Neural progenitor cell (in vitro differentiated cells): ENCODE measurements around the gene SPATA2L.

DNA sequence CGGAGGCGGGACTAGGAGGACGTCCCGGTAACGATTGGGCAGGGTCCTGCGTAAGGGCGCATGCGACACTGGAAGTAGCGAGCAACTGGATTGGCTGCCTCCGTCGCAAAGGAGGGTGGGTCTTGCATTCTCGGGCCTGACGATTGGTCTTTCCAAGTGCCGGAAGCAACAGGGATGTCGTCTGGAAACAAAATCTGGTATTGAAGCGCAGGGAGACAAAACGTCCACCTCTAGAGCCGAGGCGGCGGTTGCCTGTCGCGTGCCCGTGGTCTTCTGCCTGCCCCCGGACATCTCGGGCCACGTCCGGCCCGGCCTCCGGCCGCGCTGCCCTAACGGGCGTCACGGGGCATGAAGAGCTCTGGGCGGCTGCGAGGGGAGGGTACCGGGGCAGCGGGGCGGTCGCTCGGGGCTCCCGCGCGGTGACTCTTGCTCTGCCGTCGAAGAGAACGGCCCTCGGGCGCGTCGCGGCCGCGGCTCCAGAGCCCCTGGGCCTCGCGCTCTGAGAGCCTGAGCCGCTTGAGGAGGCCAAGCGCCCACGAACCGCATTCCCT is 468 bp upstream of the ANKRD11 start:
- RAMPAGE, long total RNA, result no peak

DNA sequence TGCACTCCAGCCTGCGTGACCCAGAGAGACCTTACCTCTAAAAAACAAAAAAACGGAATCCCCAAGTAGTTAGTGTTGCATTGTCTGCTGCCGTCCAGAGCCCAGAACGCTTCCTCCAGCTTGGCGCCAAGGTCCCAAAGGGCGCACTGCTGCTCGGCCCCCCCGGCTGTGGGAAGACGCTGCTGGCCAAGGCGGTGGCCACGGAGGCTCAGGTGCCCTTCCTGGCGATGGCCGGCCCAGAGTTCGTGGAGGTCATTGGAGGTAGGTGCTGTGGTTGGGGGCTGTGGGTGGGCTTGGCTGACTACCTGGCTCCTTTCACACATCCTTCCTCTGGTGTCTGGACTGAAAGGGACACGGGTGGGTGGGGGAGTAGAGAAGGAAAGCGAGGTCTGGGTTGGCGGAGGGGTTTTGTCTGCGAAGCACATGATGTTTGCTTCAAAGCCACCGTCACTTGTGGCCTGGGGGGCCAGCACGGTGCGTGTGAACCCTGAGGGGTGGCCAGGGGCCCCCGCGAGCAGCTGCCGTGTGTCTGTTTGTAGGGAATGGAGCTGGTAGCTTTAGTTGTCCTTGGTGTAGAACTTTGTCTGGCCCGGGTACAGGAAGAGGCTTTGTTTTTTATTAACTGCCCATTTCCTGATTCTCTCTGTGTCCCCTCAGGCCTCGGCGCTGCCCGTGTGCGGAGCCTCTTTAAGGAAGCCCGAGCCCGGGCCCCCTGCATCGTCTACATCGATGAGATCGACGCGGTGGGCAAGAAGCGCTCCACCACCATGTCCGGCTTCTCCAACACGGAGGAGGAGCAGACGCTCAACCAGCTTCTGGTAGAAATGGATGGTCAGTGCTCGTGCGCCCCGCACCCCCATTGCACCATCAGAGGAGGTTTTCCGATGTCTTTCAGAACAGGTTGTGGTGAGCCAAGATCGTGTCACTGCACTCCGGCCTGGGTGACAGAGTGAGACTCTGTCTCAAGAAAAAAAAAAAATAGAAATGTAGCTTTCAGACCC is 23.9 kb downstream of the SPG7 start:
- RAMPAGE, long total RNA, result no peak

- RAMPAGE, long total RNA, result no peak
These were observed 11.2 kb upstream of the DPEP1 start for GRCh38 chr16:89602197-89602748.

- RAMPAGE, long total RNA, result no peak
These were observed at the start of gene SPATA2L for GRCh38 chr16:89701328-89702094. Gene SPATA2L, minus strand, starts transcription at chr16:89701705.

GRCh38 chr16:89711486-89712170 is 9.1 kb downstream of the VPS9D1 start:
- RAMPAGE, long total RNA, result no peak

GRCh38 chr16:89829367-89830293 is 1.4 kb downstream of the SPIRE2 start:
- RAMPAGE, long total RNA, result no peak

- RAMPAGE, long total RNA, result no peak
These were observed 17.6 kb downstream of the DBNDD1 start for GRCh38 chr16:90001483-90002136.

DNA sequence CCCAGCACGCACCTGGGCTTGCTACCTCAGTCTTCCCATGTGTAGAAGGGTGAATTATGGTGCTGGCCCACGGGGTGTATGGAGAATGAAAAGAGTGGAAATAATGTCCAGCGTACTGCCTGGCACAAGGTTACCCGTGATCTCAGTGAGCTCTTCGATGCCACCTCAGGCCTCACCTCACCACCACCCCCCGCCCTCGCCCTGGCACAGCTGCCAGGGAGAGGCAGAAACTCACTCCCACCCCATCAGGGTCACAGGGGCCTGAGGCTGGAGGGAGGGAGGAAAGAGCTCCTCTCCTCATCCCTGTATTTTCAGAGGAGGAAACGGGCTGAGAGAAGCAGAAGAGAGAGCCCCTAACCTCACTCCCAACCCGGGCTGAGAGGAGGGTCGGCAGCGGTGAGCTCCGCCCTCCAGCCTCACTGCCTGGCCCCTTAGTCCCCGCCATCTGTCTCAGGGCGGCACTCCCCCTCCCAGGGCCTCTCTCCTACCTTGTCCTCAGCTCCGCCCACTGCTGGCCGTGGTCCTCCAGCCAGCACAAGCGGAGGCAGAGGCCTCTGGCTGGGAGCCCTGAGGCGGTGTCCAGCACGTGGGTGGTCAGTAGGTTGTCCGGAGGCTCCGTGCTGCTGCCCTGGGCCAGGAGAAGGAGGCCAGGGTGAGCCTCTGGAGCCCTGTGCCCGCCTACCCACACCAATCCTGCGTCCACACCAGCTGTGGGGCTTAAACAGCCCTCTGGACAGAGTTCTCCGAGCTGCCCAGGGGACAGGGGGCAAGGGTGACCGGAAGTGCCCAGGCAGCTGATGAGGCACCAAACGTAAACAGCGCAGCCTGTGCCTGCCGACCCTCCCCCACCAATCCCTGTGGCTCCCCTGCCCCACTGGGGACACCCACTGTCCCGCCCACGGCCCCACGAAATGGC is 24.2 kb downstream of the GAS8 start:
- RAMPAGE, long total RNA, result no peak